Measurements from ENCODE around the genes UAP1 and DDR2.

GRCh38 chr1:161071254-161071759, 1.6 kb upstream of the ARHGAP30 start:
- PRO-cap, result no peak

GRCh38 chr1:161192474-161193060, 6.3 kb downstream of the ADAMTS4 start:
- PRO-cap, result no peak

GRCh38 chr1:161209762-161210571, 5.1 kb upstream of the FCER1G start:
- PRO-cap, result no peak

DNA sequence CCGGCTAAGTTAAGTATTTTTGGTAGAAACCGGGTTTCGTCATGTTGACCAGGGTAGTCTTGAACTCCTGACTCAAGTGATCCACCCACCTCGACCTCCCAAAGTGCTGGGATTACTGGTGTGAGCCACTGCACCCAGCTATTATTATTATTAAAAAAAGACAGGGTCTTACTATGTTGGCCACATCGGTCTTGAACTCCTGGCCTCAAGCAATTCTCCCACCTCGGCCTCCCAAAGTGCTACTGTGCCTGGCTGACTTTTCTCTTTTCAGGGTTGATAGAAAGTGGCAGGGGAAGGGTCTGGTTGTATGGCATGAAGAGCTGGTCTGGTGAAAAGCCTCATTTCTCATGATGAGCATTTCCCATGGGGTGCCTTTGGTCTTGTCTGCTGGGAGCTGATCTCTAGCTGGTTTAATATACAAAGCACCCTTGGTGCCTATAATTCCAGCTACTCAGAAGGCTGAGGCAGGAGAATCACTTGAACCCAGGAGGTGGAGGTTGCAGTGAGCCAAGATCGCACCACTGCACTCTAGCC, 724 bp downstream of the FCER1G start:
- PRO-cap, result no peak

GRCh38 chr1:161219017-161219634, 4.0 kb downstream of the FCER1G start:
- PRO-cap, result no peak

- PRO-cap, result no peak
These were observed 1.1 kb downstream of the APOA2 start for GRCh38 chr1:161222133-161222830.

- PRO-cap, result no peak
These were observed 4.8 kb downstream of the FCGR2A start for GRCh38 chr1:161509855-161510602.

GRCh38 chr1:161542811-161543477, 6.7 kb downstream of the FCGR3A start:
- PRO-cap, result no peak

- PRO-cap, result no peak
These were observed 10.6 kb upstream of the DUSP12 start for GRCh38 chr1:161738933-161739485.

DNA sequence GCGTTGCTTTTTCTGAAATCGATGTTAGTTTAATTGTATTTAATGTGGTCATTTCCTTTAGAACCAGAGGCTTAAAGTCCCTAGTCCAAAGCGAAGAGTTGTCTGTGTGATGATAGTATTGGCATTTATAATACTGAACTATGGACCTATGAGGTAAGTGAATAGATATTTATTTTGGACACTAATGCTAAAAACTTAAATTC, 54.8 kb downstream of the ATF6 start:
- PRO-cap, result no peak

DNA sequence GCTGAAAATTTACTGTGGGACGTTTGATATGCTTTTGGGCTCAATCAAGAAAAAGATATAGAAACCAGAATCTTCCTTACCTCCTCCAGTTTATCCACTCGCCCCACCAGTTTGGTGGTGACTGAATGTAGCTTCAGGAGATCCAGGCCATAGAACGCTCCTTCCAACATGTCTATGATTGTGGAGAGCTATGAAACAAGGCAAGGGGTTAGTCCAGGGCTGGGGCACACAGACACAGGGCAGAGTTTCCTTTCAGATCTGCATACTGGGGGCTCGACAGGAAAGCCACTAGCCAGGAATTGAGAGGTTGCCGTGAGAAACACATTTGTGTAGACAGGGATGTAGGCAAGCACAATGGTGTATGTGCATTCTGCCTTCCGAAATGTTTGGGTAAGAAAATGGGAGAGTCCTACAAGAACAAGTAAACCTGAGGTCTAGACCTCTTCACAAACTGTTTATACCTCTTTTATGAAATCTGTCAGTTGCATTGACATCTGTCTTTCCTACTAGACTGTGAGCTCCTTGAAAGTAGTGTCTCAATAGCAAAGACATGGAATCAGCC, 6.3 kb downstream of the OLFML2B start:
- PRO-cap, result no peak

- PRO-cap, result no peak
These were observed 81.3 kb downstream of the SPATA46 start for GRCh38 chr1:162295377-162295635.

DNA sequence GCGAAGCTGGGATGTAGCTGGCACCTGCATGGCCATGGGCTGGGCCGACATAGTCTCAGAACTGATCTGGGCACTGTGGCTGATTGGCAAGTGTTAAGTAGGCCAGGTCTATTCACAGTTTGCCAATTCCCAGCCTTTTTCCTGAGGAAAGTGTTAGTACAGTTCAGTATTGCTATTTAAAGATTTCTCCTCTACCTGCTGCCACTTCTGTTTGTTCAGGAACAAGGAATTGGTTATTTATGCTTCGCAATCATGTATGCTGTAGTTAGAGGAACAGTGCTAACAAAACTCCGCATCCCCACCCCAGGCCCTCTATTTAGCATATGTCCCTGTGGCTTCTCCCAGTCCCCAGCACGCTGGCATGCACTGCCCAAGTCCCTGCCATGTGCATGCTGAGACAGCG, 16.3 kb downstream of the SPATA46 start:
- PRO-cap, result unidirectional peak, plus-strand start at position 344 of the sequence

- PRO-cap, result no peak
These were observed 4.8 kb downstream of the C1orf226 start for GRCh38 chr1:162386066-162386958.

DNA sequence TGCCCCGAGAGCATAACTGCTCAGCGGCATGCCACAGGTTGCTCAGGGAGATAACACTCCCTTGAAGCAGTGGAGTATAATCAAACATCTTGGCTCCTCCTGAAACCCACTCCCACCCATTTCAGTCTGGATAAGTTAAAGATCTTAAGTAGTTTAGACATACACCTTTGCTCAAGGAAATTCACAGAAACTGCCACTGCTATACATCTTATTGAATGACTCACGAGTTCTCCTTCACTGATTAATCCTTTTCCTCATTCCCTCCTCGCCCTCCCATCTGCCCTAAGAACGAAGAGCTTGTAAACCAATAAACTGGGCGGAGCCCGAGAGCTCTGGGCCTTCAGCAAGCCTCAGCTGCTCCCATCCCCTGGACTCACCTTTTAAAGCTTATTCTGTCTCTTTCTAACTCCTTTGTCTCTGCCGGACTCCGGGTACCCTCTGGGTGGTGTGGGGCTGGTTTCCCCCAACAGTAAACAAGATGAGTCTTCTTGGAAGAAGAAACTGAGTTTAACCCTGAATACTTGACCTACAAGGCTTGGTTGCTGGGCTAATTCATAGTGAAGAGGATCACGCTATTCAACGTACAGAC, 7.6 kb upstream of the SH2D1B start:
- PRO-cap, result bidirectional peak, plus-strand start at position 326 of the sequence, minus-strand start at position 173 of the sequence; unidirectional peak, plus-strand start at position 326 of the sequence; unidirectional peak, plus-strand start at position 363 of the sequence

DNA sequence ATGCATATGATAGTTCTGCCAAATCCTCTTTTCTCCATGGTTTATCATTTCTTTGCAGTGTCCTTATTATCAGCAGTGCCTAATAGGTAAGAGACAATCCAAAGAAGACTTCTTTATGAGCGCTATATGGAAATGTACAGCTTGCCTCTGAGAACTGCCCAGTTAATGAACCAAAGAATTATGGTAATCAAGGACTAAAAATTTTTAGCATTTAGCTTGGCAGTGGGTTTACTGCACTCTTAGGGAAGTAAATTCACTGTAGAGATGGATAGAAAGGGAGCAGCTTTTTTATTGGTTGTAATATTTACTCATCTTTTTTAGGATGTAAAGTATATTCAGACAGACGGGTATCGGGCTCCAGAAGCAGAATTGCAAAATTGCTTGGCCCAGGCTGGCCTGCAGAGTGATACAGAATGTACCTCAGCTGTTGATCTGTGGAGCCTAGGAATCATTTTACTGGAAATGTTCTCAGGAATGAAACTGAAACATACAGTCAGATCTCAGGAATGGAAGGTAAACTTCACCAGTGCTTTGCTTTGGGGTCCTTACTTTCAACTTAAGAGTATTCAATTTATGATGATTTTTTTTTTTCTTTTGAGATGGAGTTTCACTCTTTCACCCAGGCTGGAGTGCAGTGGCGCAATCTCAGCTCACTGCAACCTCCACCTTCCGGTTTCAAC, 3.1 kb downstream of the UHMK1 start:
- PRO-cap, result no peak

DNA sequence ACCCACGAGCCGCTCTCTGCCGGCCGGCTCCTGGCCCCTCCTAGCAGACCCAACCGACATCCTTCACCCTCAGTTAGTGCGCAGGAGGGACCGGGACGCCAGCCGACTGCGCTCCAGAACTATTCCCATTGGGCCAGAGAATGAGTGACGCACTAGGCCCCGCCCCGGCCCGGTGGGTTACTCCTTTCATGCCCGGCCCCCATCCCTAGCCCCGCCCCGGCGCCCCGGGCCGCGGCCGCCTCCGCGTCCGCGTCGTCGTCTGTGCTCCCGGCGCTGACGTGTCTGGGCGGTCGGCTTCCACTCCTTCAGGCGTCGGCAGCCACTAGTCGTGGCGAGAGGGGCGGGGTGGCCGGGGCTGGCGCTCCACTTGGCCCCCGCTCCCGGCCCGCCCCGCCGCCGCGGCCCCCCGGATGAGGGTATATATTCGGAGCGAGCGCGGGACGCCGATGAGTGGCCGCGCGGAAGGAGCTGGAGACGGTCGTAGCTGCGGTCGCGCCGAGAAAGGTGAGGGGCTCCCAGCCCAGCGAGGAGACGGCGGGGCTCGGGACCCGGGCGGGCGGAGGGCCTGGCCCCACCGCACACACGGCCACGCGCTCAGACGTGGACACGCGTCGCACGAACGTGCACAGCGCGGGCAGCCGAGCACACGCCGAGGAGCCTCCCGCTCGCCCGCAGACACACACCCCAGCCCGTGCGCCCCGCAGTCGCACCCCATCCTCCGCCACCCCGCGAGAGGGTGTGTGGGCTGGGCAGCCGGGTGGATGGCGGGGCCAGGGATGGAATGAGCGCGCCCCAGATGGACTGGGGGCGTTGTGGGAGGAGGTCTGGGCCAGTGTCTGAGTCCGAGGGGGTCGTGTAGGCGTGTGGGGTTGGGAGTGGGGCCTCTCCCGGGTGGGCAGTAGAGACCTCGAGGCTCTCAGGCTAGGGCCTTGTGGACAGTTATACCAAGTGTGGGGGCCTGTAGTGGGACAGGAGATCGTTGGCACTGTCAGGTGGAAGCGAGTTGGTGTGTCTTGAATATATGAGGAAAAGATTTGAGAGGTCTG, at the start of gene UAP1:
UAP1 (plus strand) TSS at position 449 of the 1,046 bp plus-strand sequence.
- PRO-cap, result bidirectional peak, plus-strand start at position 449 of the sequence, minus-strand start at position 75 of the sequence; bidirectional peak, plus-strand start at position 645 of the sequence, minus-strand start at position 677 of the sequence; bidirectional peak, plus-strand start at position 811 of the sequence, minus-strand start at position 740 of the sequence

DNA sequence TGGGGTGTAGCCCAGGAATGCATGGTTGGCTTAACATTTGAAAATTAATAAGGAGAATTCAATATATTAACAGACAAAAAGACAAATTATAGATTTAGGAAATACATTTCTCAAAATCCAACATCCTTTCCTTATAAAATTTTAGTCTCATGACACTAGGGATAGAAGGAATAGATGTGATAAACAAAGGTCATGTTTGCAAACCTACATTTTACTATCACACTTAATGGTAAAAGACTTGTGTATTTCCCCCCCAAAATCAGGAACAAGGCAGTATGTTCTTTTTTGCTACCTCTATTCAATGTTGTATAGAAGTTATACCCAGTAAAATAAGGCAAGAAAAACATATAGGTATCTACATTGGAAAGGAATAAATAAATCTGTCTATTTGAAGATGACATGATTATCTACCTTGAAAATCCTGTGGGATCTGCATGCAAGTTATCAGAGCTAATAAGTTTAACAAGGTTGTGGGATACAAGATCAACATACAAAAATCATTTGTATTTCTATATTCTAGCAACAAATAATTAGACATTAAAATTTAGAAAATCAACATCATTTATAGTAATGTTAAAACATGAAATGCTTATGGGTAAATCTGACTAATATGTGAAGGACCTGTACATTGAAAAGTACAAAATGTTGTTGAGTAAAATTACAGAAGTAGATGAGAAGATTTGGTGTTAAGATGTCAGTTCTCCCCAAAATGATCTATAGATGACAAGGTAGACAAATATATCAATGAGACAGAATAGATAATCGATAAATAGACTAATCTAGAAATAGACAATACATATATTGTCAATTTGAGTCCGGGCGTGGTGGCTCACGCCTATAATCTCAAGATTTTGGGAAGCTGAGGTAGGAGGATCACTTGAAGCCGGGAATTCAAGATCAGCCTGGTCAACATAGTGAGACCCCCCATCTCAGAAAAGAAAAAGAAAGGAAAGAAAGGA, 22.1 kb upstream of the DDR2 start:
- PRO-cap, result no peak

- PRO-cap, result unidirectional peak, plus-strand start at chr1:162632465; unidirectional peak, plus-strand start at chr1:162632558
These were observed at the start of gene DDR2 for GRCh38 chr1:162631917-162632664. TSS of gene DDR2 (plus strand) at chr1:162632464.

DNA sequence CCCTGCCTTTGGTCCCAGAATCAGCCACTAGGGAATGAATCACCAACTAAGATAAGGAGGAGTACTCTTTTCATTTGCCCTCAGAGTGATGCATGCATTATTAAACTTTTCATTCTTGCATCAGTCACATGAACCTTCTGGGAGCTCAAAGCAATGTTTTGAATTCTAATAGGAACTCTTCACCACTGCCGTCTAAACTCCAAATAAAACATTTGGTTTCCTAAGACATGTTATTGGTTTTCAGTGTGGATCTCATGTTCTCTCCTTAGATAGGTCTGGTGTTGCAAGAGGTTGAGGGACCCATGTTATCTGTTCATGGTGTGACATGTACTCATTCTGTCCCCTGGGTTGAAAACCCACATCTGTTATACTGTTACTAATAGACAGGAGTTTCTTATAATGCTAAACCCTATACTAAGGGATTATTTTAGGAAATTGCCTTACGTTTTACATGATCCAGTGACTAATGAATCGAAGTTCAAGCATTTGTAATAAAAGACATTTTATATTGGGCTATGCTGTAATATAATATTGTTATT, 17.8 kb upstream of the HSD17B7 start:
- PRO-cap, result no peak

All from mucosa of descending colon (tissue), 1 donor.